GM23338 (cell line): ENCODE results near the gene APLF.

DNA sequence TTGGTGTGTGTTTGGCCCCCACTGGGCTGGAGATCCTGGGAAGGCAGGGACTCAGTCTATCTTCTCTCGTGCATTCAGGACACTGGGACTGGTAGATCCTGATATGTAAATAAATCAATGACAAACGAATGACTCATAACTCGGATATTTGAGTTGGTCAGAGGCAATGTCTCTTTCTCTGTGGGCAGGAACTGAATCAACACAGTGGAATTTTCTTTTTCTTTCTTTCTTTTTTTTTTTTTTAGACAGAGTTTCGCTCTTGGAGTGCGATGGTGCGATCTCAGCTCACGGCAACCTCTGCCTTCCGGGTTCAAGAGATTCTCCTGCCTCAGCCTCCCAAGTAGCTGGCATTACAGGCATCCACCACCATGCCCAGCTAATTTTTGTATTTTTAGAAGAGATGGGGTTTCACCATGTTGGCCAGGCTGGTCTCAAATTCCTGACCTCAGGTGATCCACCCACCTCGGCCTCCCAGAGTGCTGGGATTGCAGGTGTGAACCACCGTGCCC lies 144.7 kb upstream of the SPRED2 start:
- PRO-cap = unidirectional peak, minus-strand start at position 84 of the sequence; bidirectional peak, plus-strand start at position 244 of the sequence, minus-strand start at position 84 of the sequence
- RAMPAGE, long total RNA = no peak

DNA sequence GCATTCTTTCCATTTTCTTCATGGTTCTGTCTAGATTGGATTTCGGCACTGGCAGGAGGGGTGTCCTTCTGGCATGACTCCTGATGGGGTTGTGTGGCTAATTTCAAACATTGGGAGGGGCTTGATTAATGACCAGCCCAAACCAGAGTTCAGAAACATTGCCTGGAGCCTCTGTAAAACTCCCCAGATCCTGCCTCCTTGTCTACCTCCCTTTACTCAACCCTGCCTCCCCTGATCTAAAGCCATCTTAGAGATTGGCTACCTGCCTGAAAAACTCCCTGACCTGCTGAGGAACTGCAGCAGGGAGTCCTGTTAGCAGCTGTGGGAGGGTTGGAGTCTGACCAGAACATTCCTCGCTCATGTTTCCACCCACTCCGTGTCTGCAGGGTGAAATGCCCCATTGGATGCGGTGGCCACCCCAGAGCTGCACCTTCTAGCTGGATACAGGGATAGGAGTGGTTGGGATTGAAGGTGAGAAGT lies 207.0 kb upstream of the SPRED2 start:
- PRO-cap = no peak
- RAMPAGE, long total RNA = no peak

DNA sequence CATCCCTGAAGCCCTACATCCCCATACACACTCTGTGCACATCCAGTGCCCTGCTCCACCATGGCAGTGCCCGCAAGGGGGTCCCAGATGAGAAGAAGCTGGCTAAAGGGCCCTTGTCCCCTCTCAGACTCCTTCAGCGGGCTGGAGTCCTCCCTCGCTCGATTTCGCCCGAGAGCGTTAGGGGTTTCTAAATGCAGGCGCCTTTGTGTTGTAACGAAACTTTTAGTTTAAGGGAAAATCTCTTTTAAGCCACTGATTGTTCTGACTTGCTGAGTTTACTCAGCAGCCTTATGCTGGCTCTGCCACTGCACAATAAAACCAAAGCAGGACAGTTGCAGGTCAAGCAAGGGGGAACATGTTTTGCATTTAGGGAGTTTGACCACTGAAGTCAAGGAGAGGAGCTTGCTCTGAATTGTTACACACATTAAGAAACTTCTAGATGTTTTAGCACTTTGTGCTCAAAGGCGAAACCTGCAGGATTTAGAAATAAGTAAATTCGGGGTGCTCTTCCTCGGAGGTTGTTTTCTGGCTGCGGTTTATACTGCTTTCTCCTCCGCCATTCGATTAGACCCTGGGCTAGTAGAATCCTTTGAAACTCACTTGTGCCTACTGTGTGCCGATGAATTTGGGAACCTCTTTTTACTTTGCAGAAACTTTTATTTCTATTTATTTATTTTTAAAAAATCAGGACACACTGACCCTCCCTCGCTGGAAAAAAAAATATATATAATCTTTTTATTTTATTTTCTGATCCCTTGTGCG lies 3.4 kb downstream of the MEIS1 start:
- PRO-cap = no peak
- RAMPAGE, long total RNA = no peak

DNA sequence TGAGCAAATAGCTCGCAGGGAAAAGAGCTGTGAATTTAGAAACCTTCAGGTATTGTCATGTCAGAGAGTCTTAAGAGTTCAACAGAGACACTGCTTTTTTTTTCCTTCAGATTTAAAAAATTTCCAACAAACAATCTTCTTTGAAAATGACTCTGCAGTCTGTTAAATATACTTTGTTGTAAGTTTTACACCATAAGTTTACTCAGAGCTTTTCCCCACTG lies 118.6 kb downstream of the MEIS1 start:
- PRO-cap = no peak
- RAMPAGE, long total RNA = no peak

- PRO-cap = no peak
- RAMPAGE, long total RNA = no peak
Observed at GRCh38 chr2:66578059-66579163, 143.5 kb downstream of the MEIS1 start.

DNA sequence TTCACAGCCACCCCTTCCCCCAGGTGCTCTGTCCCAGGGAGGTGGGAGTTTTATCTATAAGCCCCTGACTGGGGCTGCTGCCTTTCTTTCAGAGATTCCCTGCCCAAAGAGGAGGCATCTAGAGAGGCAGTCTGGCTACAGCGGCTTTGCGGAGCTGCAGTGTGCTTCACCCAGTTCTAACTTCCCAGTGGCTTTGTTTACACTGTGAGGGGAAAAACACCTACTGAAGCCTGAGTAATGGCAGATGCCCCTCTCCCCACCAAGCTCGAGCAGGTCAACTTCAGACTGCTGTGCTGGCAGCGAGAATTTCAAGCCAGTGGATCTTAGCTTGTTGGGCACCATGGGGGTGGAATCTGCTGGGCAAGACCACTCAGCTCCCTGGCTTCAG lies 190.6 kb downstream of the MEIS1 start:
- PRO-cap = unidirectional peak, minus-strand start at position 105 of the sequence
- RAMPAGE, long total RNA = no peak

DNA sequence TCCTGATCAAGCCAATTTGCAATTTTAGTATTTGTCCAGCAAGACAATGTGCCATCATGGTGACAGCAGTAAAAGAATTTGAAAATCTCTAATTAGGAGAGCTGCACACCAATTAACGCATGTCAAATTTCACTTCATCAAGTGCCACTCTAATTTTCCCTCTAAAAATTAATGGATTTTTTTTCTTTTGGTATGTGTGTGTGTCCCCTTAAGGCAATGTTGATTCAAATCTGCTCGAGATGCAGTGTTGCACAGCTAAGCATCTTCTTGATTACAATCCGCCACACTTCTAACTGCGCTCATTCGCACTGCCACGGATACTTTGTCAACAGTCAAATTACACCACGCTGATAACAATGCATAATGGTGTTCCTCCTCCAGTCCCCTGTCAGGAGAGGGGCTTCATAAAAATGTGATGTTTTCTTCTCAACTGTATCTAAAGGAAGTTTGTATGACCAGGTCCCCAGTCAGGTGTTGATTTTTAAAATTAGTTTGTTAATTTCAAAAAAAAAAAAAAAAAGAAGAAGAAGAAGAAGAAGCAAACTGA lies 261.5 kb downstream of the MEIS1 start:
- PRO-cap = no peak
- RAMPAGE, long total RNA = no peak

DNA sequence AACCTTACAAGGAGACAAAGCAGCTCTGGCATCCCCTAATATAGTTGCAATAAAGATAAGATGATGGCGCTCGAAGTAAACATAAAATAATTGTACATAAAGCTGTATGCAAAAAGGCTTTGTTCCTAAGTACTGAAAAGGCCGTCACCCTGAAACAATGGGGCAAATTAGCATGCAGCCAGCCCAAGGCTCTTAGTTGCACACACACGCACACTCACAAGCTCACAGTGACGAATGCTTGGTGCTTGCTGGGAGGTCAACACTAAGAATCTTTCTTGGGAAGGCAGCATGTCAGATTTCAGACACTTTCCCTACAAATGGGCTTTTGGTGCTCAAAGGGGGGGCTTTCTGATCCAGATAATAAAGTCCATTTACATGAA lies 370.2 kb downstream of the MEIS1 start:
- PRO-cap = no peak
- RAMPAGE, long total RNA = no peak

DNA sequence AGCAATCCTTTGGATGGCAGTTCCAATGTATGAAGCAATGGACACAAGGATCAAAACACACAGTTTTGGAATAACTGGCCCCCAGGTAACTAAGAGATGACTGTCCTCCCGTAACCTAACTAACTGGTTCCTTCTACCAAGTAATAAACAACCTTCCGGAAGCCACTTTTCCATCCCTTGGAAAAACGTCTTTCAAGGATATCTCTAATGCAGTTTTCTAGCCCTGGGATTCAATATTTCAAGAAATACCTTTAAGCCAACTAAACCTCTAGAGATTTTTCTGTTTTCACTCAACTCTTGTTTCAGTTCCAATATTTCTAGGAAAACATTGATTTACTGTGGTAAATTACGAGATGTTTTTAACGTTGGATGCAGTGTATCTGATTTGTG lies 153.9 kb upstream of the ETAA1 start:
- PRO-cap = no peak
- RAMPAGE, long total RNA = no peak

GRCh38 chr2:67477278-67477819 lies 80.2 kb downstream of the ETAA1 start:
- PRO-cap = no peak
- RAMPAGE, long total RNA = no peak

DNA sequence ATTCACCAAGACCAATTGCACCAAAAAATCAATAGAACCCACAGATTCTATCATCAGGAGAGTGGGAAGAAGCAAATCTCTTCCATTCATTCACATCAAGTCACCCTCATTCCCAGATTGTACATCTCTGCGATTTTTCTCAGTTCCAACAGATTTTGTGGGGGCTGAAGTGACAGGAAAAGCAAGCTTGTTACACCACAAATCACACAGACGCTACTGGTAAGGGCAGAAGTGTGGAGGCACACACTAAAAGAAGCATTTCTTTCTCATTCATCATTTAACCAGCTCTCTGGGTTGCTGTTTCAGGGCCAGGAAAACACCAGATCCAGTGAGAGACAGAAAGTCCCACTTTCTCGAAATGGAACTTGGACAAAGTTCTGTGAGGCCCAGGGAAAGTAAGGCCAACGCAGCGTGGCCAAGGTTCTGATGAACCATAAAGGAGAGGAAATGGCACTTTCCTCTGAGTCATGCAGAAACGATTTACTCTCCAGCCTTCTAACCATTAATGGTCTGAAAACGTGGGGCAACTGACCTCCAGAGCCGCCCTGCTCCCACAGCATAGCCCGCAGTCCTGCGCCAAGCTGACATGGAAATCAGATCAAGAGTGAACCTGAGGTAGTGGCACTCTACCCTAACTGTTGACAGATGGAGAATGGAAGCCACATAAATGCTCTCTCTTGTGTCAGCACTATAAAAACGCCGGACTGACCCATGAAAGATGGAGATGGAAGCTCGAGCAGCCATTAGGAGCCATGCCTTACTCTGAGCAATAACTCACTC lies 191.0 kb downstream of the C1D start:
- PRO-cap = no peak
- RAMPAGE, long total RNA = no peak

DNA sequence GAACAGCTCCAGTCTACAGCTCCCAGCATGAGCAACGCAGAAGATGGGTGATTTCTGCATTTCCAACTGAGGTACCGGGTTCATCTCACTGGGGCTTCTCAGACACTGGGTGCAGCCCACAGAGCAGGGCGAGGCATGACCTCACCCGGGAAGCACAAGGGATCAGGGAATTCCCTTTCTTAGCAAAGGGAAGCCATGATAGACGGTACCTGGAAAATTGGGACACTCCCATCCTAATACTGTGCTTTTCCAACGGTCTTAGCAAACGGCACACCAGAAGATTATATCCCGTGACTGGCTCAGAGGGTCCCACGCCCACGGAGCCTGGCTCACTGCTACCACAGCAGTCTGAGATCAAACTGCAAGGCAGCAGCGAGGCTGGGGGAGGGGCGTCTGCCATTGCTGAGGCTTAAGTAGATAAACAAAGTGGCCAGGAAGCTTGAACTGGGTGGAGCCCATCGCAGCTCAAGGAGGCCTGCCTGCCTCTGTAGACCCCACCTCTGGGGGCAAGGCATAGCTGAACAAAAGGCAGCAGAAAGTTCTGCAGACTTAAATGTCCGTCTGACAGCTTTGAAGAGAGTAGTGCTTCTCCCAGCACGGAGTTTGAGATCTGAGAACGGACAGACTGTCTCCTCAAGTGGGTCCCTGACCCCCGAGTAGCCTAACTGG lies 1.1 kb upstream of the C1D start:
- PRO-cap = unidirectional peak, plus-strand start at position 165 of the sequence; bidirectional peak, plus-strand start at position 552 of the sequence, minus-strand start at position 423 of the sequence
- RAMPAGE, long total RNA = no peak

DNA sequence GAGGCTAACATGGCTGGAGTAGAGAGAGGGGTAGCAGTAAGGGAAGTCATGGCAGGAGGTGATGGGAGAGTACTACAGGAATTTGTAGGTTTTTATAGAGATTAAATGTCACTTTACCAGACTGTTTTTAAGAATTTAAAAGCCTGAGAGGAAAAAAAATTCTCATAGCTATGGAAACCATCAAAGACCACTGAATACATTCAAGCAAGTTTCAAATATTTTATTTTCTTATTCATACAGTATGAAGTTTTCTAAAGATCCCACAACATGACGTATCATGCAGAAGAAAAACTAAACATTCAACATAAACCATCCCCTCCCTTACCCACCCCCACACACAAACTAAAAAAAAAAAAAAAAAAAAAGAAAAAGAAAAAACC lies 21.0 kb downstream of the PNO1 start:
- PRO-cap = no peak
- RAMPAGE, long total RNA = no peak

DNA sequence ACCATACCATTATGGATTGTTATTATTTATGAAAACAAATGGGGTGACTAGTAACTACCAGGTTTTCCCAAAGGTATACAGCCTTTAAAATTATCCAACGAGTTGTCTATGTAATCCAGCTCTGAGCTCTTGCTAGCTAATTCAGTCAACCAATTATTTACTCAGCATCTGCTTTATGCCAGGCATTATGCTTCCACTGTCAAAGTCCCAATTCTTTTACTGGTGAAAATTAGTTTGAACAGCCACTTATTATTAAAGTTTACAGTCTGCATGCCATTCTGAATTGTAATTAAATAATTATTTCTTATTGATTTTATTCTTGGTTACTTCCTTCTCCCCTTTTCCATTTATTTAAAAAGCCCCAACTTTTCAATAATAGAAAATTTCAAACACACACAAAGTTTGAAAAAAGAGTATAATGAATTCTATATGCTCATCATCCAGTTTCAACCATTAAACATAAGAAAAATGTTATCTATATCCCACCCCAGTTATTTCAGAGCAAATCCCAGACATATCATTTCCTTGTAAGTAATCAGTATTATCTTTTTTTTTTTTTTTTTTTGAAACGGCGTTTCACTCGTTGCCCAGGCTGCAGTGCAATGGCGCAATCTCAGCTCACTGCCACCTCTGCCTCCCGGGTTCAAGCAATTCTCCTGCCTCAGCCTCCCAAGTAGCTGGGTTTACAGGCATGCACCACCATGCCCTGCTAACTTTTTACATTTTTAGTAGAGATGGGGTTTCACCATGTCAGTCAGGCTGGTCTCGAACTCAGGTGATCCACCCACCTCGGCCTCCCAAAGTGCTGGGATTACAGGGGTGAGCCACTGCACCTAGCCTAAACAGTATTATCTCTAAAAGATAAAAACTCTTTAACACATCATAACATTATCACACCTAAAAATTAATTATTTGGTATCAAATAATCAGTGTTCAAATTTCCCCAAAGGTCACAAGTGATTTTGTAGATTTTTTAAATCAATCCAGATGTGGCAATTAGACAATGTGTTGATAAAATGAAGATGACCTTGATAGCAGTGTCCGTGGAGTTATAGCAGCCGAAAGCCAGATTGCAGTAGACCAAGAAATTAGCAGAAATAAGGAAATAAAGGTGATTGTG lies 47.3 kb downstream of the PPP3R1 start:
- PRO-cap = no peak
- RAMPAGE, long total RNA = no peak

GRCh38 chr2:68251685-68252304 lies 537 bp downstream of the PPP3R1 start:
- PRO-cap = bidirectional peak, plus-strand start at chr2:68252083, minus-strand start at chr2:68252174
- RAMPAGE, long total RNA = no peak

GRCh38 chr2:68272459-68273038 lies 20.2 kb upstream of the PPP3R1 start:
- PRO-cap = no peak
- RAMPAGE, long total RNA = no peak

GRCh38 chr2:68366046-68366699 lies 1.1 kb downstream of the PLEK start:
- PRO-cap = no peak
- RAMPAGE, long total RNA = no peak

- PRO-cap = bidirectional peak, plus-strand start at chr2:68467535, minus-strand start at chr2:68467213; bidirectional peak, plus-strand start at chr2:68467747, minus-strand start at chr2:68467721; bidirectional peak, plus-strand start at chr2:68467768, minus-strand start at chr2:68467829; bidirectional peak, plus-strand start at chr2:68467888, minus-strand start at chr2:68467926; unidirectional peak, minus-strand start at chr2:68467954
- RAMPAGE, long total RNA = no peak
Observed at GRCh38 chr2:68467467-68468122, at the start of gene APLF. APLF (plus strand) TSS chr2:68467585.

- PRO-cap = bidirectional peak, plus-strand start at chr2:68679687, minus-strand start at chr2:68679471; unidirectional peak, minus-strand start at chr2:68680074
- RAMPAGE, long total RNA = start-site peak on the plus strand at chr2:68679583-68679697, 26 and 7 reads in 2 replicates
Observed at GRCh38 chr2:68679239-68680410, 36.2 kb downstream of the PROKR1 start.

GRCh38 chr2:68737684-68738219 lies 3.1 kb downstream of the ARHGAP25 start:
- PRO-cap = no peak
- RAMPAGE, long total RNA = no peak